Neural crest cell (in vitro differentiated cells): ENCODE measurements around a stretch of chr21.

GRCh38 chr21:45991771-45992331 is 10.3 kb downstream of the COL6A1 start:
- PRO-cap, result no peak

- PRO-cap, result no peak
Observed at GRCh38 chr21:46038627-46039543, 57.3 kb downstream of the COL6A1 start.

GRCh38 chr21:46112074-46112761 is 14.3 kb downstream of the COL6A2 start:
- PRO-cap, result no peak

DNA sequence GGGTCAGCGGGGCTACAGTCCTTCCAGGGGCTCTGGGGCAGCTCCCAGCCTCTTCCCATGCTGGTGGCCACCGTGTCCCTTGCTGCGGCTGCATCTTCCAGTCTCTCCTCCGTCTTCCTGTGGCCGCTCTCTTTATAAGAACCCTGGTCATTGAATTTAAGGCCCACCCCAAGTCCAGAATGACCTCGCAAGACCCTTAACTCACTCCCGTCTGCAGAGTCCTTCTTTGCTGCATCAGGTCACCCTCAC is 25.9 kb downstream of the FTCD start:
- PRO-cap, result no peak

- PRO-cap, result no peak
Observed at GRCh38 chr21:46132100-46132837, 23.1 kb downstream of the FTCD start.

GRCh38 chr21:46324322-46324583 is 297 bp downstream of the PCNT start:
- PRO-cap, result bidirectional peak, plus-strand start at chr21:46324700, minus-strand start at chr21:46324461

DNA sequence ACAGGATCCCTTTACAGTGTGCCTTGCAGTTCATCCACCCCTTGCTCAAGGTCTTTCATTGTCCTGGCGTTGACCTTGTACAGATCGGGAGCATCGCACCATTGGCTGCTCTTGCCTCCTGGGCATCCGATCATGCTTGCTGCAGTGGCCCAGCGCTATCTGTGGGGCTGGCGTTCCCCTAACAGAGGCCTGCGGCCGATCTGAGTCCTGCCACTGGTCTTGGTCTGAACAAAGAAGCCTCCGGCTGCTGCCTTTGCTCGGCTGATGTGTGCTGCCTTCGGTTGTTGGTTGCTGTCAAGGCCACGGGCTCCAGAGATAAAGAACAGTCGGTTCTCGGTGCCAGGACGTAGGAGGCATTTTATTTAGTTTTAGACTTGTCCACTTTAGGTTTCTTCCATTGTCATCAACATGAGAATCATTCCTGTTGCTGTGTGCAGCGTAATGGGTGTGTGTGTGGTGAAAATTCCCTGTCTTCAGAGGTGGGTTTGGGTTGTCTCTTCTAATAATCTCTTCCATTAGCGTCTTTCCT is 39.0 kb downstream of the PCNT start:
- PRO-cap, result no peak

GRCh38 chr21:46374710-46375444 is 50.9 kb downstream of the PCNT start:
- PRO-cap, result no peak

DNA sequence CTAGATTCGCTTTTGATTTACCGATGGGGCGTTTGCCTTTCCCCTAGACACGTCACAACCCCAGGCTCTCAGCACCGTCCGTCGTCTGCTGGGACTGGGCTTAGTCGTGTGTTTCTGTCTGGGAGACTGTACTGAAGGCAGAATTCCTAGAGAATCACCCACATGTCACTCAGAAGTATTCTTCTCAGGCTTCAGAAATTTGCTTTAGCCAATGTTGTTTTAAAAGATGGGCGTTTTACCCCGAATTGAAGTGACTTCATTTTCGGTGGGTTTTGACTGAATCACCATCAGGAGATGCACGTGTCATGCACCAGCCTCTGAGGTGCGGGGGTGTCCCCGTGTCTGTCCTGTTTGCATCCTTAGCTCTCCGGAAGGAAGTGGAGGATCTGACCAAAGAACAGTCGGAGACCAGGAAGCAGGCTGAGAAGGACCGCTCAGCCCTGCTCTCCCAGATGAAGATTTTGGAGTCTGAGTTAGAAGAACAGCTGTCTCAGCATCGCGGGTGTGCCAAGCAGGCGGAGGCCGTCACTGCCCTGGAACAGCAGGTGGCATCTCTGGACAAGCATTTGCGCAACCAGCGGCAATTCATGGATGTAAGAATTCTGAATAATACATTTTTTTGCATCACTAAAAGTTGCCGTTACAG is 61.7 kb upstream of the DIP2A start:
- PRO-cap, result no peak

GRCh38 chr21:46410766-46411663 is 47.7 kb upstream of the DIP2A start:
- PRO-cap, result no peak

GRCh38 chr21:46468027-46468642 is 9.4 kb downstream of the DIP2A start:
- PRO-cap, result no peak

- PRO-cap, result no peak
Observed at GRCh38 chr21:46548083-46548521, 56.8 kb downstream of the S100B start.

DNA sequence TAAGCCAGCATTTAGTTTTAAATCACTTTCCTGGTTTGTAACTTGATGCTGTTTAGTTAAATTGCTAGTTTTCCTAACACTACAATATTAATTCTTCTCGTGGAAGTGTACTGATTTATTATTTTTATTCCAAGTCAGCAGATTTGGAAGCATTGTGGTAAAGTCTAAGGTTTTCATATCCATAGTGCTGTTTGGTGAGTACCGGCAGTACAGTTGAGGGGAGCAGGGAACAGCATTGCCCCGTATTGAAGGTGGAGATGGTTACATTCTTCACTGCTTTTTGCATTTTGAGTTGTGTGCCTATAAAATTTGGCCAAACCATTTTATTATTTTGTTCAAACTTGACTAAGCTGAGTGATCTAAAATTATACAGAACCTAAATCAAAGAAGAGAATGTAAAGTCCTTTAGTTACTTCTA is 36.2 kb downstream of the S100B start:
- PRO-cap, result no peak